LUHMES (cell line): ENCODE measurements around the genes GULP1, ANKAR, NEMP2 and NAB1.

DNA sequence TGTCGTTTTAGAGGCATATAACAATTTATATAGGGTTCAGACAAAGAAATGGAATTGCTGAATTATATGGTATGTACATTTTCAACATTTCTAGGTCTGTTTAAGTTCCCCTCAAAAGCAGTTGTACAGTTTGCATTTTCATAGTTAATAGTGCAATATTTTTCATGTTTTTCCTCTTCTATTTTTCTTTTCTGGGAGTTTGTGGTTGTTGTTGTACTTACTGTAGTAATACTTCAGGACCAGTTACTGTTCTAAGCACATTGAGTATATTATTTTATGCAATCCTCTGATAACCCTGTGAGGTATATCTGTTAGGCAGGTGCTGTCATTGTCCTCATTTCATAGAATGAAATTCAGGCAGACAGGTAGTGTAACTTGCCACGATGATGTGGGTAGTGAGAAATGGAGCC, 22.8 kb downstream of the FAM171B start:
- PRO-cap: no peak

GRCh38 chr2:187403600-187404004, 44.5 kb downstream of the CALCRL start:
- PRO-cap: no peak

DNA sequence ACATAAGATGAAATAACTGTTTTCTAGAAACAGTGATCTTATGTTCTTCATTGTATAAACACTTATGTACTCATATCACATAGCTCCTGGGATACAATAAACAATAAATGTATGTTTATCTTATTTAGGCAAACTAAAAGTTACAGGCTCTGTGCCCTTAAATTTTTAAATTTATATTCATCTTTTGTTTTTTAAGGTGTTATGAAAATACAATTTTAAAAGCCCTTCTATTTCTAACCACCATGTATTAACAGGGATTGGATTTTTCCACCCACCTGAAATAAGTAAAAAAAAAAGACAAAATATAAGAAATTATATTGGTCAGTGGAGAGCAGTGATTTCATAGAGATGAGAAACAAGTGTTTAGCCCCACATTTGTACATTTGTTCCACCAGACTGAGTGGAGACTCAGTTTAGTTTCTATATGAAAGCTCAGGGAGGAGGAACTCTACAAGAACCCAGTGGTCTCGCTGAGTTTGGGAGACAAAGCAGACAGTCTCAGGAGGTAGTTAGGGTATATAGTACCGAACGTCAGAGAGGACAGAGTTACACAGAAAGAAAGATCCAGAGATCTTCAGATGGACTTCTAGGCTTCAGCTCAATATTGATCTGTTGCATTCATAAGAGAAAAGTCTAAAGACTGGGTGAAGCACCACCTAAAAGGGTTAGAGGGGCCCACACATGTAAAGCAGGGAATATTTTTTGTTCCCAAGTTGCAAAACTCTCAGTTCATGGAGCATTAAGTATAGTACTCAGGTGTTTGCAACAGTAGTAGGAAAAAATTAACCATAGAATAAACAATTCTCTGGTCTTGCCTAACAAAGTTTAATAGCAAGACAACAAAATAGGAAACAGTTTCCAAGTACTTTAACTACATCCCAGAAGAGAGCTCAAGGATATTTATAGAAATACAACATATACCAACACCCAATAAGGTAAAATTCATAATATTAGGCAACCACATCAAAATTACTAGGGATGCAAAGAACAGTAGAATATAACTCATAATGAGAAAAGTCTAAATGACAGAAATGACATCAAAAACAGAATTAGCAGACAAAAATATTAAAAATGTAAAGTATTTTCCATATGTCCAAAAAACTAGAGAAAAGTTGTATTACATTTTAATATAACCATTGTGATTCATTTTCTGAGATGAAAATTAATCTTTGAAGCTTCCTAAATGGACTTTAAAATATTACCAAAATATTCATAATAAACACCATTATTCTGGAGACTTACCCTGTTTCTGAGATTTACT, 4.2 kb downstream of the TFPI start:
- PRO-cap: no peak

DNA sequence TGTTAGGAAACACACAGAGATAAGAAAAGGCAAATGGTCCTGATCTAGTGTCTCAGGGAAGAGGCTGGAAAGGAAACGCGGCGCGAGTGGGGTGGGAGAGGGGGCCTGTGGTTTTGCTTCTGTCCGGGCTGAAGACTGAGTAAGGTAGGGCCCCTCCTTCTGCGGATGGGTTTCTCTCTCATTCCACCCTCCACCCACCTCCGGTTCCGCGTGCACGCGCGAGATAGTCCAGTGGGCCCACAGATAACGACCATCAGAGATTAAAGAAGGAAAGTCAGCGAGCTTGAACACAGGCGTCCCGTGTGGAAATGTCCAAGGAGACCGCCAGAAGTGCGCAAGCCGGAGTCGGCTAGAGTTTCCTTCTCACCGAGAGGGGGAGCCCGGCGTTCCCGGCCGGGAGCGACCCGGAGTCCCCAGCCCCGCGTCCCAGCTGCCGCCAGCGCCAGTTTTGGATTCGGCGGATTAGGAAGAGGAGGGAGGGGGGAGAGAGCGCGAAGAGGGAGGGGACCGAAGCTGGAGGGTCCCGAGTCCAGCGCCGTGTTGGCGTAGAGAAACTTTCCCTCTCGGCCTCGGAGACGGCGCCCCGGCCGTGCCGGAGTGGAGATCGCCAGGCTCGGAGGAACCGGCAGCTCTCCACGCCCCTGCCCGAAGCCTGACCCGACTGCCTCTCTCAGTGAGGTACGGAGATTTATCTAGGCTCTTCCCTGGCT, at the start of gene GULP1:
Gene GULP1 (plus strand): TSS at position 386 of the 710 bp plus-strand sequence.
- PRO-cap: bidirectional peak, plus-strand start at position 571 of the sequence, minus-strand start at position 333 of the sequence

GRCh38 chr2:188400252-188400952, 108.7 kb downstream of the GULP1 start:
- PRO-cap: no peak

GRCh38 chr2:188527219-188527674, 235.6 kb downstream of the GULP1 start:
- PRO-cap: no peak

DNA sequence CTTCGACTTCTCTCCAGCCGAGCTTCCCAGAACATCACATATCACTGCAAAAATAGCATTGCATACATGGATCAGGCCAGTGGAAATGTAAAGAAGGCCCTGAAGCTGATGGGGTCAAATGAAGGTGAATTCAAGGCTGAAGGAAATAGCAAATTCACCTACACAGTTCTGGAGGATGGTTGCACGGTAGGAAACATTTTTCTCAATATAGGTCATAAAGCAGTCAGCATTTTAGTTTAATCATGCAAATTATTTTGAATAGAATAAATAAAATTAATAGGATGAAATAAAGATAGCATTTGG, 36.5 kb downstream of the COL3A1 start:
- PRO-cap: no peak

GRCh38 chr2:189483486-189483969, 42.3 kb downstream of the WDR75 start:
- PRO-cap: no peak

DNA sequence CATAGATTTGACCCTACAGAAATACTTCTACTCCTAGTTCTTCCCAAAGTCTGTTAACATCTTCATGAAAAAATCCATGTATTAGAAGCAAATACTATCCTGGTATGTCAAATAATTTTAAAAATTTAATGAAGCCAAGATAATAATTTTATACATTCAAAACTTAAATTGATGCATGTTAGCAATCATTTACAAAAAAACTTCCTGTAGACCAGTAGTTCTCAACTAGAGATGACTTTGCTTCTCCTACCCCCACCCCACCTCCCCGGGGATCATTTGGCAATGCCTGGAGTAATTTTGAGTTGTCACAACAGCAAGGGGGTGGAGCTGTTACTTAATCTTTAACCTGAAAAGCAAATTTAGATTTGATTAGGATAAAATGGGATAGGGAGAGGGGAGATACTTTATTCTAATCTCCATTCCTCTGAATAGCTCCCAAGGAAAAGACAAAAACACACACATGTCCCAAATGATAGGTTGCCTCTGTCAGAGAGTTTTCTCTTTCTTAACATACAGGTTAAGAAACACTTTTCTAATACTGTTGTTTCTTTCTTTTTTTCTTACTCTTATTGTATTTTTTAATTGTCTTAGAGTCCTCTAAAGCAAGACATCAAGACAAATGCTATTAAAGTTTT, 4.2 kb downstream of the SLC40A1 start:
- PRO-cap: no peak

DNA sequence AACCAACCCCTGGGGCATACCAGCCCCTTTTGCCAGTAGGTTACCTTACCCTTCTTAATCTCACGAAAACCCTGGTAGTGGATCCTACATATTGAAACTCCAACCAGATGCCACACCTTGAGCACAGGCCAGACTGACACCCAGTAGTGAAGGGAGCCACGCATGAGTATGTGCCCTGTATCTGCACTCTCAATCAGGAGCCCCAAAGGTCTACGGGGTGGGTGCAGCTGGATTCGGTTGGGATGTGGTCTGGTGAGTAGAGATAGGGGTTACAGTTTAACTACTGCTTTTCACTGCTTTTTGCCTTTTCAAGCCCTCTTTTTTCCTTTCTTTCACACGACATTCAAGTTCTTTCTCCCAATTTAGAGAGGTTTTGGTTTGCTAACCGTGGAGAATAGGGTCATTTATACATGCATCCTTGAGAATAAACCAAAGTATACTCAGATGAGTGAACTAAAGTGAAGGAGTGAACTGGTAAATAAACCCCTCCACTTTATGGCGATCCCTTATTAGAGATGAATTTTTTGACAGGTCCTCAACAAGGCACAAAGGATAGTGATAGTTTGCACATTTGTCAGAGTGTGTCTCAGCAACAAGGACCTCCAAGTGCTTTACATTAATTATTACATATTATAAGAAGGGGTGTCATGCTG, 1.4 kb upstream of the SLC40A1 start:
- PRO-cap: no peak

DNA sequence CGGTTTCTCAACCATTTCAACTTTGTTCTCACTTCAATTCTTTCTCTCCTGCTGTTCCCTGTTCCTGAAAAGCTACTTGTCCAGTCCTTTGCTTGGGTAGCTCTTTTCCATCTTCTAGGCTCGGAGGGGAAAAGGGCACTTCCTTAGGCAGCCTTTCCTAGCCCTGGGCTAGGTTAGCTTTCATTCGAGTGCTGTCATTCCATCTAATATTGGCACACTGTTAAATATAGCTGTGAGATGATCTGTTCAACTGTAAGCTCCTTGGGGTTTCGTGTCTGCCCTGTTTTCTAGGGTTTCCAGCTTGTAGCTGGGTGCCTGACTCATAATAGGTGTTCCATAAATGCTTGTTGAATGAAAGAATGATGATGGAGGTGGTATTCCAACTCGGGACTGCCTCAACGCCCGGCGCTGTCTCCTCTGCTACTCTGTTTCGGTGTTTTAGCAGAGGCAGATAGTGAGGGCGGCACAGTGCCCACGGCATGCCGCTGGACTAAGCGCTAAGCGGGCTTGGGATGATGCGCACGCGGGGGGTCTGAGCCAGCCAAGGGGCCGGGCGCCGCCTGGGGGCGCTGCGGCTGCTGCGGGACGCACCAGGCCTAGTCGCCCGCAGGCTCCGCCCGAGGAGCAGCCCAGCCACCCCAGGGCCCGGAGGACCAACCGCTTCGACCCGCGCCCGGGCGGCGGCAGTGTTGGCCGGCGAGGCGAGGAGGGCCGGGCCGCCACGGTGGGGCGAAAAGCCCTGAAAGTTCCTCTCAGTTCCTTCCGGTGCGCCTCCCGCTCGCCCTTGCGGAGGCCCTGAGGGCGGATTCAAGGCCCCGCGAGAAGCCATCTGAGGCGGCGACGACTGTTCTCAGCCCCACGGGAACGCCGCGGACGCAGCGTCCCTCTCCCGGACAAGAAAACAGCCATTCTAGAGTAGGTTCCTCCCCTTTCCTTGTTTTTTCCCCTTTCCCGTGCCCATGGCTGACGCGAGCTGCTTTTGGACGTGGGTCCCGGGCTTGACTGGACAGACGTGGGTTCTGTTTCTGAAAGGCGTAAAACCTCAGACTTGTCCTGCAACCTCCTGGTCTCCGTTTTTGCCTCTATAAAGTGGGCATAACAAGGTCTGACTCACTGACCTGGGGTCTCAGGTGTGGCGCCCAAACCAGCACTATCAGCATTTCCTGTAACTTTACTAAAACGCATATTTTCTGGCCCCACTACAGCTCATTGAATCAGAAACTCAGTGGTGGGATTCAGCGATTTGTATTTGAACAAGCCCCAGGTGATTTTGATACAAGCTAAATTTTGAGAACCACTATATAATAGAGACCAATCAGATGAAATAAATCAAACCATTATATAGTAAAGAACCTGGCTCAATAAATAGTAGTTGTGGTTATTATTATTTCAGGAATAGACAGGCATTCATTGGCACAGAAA, at the start of gene ANKAR:
Gene ANKAR (plus strand): TSS at position 755 of the 1,422 bp plus-strand sequence.
- PRO-cap: no peak

DNA sequence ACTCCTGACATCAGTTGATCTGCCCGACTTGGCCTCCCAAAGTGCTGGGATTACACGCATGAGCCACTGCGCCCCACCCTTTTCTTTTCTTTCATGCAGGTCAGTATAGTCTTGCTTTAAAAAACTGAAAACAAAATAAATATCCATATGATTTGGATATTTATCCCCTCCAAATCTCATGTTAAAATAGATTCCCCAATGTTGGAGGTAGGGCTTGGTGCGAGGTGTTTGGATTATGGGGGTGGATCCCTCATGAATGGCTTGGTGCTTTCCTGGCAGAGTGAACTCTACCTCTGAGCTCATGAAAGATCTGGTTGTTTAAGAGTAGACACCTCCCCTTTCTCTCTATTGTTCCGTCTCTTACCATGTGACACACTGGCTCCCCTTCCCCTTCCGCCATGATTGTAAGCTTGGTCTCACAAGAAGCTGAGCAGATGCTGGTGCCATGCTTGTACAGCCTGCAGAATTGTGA, 1.1 kb downstream of the ANKAR start:
- PRO-cap: no peak

- PRO-cap: no peak
These were observed 38.3 kb downstream of the ANKAR start for GRCh38 chr2:189712656-189713272.

GRCh38 chr2:190093701-190094313, 31.3 kb upstream of the MSTN start:
- PRO-cap: no peak

- PRO-cap: no peak
These were observed 40.0 kb downstream of the HIBCH start for GRCh38 chr2:190279410-190280144.

- PRO-cap: no peak
These were observed 62.3 kb downstream of the NEMP2 start for GRCh38 chr2:190472052-190472874.

DNA sequence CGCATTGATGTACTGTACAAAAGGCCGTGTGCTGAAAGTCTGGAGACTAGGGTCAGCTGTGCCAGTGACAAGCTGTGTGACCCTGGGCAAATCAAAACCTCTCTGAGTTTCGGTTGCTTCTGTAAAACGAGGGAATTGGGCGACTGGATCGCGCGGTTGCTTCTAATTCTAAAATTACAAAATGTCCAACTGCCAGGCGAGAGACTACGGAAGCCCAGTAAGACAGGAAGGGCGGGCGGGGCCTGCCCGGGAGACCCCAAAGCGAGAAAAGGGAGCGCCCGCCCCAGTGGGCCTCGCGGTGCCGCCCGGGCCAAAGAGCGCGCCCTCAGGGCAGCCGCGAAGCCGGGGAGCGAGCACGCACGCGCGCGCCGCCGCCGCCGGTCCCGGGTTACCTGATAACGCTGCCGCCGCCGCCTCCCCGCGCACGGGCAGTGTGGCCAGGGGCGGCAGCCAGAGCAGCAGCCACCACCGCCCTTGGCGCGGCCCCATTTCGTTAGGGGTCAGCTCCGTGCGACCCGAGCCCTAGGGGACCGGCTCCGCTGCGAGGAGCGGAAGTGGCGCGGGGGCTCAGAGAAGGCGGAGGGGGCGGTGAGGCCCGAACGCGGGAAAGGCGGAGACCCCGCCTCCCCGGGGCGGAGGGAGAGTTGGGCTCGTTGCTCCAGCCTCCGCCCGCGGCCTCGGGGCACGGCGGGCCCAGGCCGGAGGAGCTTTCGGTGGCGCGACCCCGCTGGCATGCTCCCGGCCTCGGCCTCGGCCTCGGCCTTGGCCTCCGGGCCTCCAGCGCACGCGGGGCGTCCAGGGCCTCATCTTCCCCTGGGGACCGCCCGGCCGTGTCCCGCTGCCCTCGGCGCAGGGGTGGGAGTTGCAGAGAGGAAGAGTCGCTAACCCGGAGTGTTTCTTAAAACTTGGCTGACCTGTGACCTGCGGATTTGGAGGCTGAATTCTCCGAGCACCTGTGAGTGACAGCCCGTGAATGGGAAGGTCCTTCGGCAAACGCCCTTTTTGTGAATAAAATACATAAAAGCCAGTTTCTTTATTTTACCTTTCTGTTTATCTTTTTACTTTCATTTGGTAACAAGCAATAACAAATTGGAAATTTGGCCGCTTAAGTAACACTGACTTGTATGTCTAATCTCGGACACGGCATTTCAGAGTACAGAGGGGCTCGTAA, at the start of gene NEMP2:
Gene NEMP2 (minus strand): TSS at position 556 of the 1,171 bp plus-strand sequence.
- PRO-cap: bidirectional peak, plus-strand start at position 285 of the sequence, minus-strand start at position 176 of the sequence; bidirectional peak, plus-strand start at position 398 of the sequence, minus-strand start at position 436 of the sequence; bidirectional peak, plus-strand start at position 671 of the sequence, minus-strand start at position 540 of the sequence

GRCh38 chr2:190551818-190552518, 17.4 kb upstream of the NEMP2 start:
- PRO-cap: no peak

- PRO-cap: no peak
These were observed 44.1 kb upstream of the NEMP2 start for GRCh38 chr2:190578304-190579242.

DNA sequence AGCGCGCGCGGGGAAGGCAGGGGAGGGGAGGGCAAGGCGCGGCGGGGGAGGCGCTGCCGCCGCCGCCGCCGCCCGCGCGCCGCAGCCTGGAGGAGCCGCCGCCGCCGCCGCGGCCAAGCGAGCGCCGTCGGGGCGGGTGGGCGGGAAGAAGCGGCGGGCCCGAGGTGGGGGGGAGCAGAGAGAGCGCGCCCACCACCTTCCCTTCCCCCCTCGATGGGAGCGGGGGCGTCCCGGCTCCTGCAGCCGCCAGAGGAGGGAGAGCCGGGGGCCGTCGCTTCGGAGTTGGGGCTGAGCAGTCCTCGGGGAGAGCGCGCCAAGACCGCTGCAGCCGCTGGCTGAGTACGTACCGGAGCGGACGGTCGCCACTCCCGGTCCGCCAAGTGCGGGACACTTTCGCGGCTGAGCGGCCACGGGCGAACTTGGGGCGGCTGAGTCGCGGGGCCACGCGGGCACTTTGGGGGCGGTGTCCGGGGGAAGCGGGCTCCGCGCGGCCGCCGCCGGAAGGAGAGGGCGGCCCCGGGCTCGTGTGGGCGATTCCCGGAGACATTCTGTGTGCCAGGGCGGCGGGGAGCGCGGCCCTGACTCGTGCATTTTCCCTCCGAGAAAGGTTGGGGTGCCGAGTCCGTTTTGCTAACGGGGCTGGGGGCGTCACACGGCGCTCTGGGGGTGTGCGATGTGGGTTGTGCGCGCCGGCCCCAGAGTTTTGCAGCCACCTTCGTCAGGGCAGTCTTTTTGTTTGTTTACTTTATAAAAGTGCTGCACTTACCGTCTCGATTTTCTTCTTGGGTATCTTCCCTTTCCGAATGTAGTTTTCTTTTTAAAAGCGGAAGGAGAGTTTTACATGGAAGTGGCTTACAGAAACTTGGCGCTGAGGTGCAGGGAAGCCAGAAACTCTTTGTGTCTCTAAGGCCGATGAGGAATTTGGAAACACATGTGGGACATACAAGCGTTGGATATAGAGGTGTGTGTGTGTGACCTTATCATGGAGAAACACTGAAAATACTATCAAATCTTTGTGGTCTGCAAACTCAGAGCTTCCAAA, at the start of gene NAB1:
Gene NAB1 (plus strand): TSS at position 62 of the 1,042 bp plus-strand sequence.
- PRO-cap: bidirectional peak, plus-strand start at position 321 of the sequence, minus-strand start at position 89 of the sequence; bidirectional peak, plus-strand start at position 482 of the sequence, minus-strand start at position 456 of the sequence